ENCODE measurements around a stretch of chr10.

- PRO-cap: no peak
These were observed 1214.9 kb downstream of the XPNPEP1 start for GRCh38 chr10:108708230-108708933.

DNA sequence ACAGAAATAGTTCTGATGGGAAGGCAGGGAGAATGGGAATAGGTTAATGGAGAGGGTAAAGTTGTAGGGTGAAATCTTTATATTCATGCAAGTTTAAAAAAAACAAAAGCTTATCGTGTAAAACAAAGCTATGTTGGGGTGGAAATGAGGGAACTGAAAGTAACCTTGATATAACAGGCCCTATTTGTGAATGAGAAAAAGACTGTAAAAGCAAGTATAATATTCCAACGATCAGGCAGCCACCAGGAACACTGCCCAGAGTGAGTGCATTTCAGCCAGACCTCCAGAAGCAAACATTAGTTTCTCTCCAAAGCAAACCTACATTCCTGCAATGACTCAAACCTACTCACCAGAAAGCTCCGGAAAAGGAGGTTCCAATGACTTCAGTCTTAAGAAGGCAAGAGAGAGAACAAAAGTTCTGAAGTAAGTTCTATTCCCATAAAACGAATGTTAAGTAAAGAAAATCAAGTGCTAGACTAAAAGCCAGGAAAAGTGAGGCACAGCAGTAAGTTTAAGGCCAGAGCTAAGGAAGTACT lies 493.2 kb downstream of the XPNPEP1 start:
- PRO-cap: no peak

DNA sequence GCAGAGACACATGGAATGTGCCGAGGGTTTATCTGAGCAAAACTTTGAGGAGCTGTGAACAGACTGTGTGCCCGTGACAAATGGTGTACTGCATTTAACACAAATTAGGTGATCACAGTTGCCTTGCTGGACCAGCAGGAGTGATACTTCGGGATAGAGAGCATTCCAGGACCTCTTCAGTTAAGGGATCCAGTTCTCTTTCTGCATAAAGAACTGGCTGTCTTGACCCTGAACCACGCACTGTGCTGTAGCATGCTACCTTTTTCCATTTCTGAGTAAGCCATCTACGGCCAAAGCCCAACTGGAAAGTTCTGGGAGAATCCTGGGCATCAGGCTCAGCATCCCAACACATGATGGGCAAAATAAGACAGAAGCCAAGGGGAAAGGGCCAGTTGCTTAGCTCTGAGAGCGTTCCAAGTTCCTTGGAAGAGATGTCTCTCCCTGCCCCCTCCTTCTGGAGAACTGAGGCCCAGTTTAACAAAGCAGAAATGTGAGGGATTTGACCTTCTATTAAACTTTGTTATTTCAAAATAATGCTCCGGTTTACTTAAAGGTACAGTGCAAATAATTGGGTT lies 37.9 kb upstream of the ADD3 start:
- PRO-cap: no peak

DNA sequence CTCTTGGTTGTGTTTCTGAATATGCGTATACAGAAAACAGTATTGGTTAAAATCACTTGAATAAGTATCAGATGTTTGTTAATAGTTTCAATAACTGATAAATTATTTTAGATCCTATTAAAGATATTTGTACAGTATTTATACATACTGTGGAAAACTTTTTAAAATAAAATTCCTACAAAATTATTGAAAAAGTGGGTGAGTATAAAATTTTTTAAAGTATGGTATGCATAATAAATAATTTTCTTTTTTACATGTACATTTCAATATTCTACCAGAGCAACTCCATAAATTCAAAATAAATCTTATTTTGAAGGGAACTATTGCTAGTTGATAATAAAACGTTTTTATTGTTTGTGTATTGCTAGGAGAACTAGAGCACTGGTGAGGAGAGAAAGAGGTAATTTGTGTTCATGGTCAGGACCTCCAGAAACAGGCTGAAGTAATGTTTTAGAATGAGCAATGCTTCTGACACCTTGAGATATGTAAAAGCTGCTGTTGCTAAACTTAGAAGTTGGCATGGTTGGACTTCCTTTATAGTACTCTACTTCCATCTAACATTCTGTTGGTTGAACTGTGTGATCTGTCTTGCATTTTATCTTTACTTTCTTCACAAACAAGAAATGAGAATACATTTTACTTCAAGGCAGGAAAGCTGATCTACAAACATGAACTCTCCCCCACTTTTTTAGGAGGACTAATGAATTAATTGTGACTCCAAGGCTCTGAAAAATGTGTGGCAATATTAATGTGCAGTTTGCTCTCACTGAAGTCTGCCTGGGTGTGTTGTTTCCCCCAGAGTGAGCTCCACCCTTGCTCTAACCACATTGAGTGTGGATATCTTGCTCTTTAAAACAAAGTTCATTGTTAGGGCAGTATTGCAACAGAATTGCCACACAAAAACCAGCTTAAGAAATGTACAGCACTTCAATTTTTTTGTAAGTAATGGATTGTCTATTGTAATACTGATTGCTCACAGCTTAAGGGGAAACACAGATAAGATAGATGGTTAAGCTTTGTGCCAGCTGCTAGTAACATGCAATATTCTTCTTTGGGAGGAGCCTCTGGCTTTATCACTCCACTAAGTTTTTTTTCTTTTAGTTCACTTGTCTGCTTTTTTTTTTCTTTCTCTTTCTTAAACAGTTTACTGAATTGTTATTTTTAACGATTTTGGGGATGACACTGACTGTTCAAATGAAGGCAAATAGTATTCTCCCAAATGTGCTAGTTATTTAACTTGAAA lies 68.8 kb downstream of the ADD3 start:
- PRO-cap: unidirectional peak, minus-strand start at position 785 of the sequence

- PRO-cap: no peak
These were observed 78.7 kb downstream of the ADD3 start for GRCh38 chr10:110086561-110086811.

DNA sequence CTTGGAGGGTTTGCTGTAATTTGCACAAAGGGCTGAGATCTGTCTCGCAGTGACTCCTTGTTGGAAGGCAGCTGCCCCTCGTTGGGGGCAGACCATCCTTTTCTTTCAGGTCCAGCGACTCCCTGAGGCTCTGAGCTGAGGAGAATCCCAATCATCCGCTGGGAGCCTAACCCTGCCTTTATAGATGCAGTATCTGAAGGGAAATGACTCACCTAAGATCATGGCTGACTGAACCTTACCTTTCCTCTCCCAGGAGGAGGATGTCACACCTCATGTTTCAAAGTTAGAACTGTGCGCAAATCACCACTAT lies 36.4 kb upstream of the MXI1 start:
- PRO-cap: no peak

DNA sequence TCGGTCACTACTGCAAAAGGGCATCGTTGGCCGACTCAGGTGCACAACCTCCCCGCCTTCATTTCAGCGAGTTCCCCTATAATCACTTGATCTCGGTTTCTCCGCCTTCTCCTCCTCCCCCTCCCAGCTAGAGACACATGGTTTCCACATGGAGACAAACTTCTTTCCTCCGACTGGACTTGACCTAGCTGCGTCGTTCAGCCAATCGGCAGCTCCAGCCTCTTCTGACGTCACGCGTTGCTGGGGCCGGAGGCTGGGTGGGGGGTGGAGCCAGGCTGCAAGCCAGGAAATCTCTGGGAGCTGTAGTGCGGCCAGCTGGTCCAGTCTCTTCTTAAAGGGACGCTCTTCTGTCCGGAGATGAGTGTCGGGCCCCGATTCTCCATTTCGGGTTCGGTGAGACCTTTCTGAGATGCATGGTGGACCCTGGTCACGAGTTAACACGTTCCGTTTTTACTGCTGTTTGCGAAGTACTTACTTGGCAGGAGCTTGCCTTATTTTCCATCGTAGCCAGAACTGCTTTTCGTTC lies 3.7 kb downstream of the MXI1 start:
- PRO-cap: bidirectional peak, plus-strand start at position 285 of the sequence, minus-strand start at position 65 of the sequence

DNA sequence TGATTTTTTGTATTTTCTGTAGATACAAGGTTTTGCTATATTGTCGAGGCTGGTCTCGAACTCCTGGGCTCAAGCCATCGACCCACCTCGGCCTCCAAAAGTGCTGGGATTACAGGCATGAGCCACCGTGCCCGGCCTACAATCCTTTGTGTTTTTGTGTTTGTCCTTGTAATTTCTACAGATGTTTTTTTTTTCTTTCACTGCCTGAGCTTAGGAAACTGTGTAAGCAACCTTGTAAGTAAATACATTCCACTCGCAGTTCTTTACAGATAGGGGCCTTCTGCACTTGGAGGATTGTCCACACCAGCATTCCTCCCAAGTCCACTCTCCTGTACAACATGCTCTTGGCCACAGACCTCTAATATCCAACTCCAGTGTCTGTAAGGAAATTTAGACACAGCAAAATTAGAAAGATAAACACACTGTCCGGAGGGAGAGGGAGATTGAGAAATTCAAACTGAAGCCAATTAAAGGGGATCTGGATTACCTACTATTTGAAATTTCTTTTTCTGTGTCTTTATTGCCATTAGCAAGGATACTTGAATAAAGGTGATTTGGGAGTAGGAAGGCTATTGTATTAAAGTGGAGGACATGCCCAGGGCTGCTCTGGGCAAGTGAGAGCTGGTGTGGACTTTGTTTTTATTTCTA lies 9.6 kb downstream of the MXI1 start:
- PRO-cap: no peak

GRCh38 chr10:110225429-110226555 lies 18.4 kb downstream of the MXI1 start:
- PRO-cap: bidirectional peak, plus-strand start at chr10:110226000, minus-strand start at chr10:110225840; bidirectional peak, plus-strand start at chr10:110226211, minus-strand start at chr10:110226115; bidirectional peak, plus-strand start at chr10:110226344, minus-strand start at chr10:110226338

DNA sequence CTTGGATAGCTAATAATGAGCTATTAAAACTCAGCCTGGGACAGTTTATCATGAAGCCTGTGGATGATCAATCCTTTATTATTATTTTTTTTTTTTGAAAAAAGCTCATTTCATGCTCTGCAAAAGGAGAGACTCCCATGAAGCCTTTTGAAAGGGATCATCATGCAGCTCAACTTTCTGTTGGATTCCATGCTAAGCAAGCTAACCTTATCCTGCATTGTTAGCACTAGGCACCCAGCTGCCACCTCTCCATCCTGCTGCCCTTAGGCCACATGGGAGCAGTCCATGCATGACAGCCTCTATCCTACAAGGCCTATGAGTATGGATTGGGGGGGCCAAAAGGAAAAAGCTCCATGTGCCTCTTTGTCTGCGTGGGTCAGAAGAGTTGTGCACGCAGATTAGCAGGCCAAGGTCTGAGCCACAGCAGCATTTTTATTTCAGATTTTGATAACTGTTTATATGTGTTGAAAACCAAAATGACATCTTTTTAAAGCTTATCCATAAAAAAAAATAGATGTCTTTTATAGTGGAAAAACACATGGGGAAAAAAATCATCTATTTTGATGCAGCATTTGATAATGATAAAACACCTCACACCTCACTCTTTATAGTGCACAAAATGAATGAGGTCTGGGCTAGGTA lies 19.2 kb downstream of the SMNDC1 start:
- PRO-cap: no peak

DNA sequence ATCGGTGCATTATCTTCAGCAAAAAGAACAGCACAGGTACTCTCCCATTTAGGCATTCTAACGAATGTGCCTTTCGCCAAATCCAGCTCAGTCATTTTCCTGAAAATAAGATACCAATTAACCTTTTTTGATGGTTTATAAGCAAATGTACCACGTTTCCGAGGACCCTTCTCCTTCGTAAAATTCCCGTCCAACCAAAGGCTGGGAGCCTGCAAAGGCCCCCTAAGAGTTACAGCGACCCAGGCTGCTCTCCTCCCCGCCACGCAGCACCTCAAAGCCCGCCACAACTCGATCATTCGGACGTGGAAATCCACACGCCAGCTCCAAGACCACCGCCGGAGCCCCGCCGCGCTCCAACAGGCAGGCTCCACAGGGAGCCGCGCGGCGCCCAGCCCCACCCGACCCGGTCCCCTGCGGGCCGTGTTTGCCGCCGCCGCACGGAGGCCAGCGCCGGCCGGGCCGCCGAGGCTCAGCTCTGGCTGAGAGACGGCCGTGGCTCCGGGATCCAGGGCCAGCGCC lies 538 bp downstream of the SMNDC1 start:
- PRO-cap: no peak

GRCh38 chr10:110305461-110305665 lies 643 bp upstream of the SMNDC1 start:
- PRO-cap: no peak

GRCh38 chr10:110356354-110357231 lies 51.9 kb upstream of the SMNDC1 start:
- PRO-cap: bidirectional peak, plus-strand start at chr10:110356723, minus-strand start at chr10:110356623

GRCh38 chr10:110392655-110393469 lies 88.1 kb upstream of the SMNDC1 start:
- PRO-cap: no peak

- PRO-cap: no peak
These were observed 33.2 kb upstream of the DUSP5 start for GRCh38 chr10:110464504-110464917.

- PRO-cap: no peak
These were observed 16.5 kb upstream of the DUSP5 start for GRCh38 chr10:110481277-110481581.

DNA sequence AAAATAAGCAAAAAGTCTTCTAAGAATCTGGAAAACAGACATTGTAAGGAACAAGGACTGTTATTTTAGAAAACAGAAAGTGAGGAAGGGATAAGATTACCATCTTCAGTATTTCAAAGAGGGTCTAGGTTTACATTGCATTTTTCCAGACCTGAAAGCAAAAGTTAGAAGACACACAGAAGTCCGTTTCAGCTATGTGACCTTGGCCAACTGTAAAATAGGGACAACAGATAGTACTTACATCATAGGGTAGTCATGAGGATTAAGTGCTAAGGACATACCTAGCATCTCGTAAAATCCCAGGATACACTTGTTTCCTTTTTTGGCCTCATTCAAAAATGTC lies 6.5 kb upstream of the DUSP5 start:
- PRO-cap: no peak

DNA sequence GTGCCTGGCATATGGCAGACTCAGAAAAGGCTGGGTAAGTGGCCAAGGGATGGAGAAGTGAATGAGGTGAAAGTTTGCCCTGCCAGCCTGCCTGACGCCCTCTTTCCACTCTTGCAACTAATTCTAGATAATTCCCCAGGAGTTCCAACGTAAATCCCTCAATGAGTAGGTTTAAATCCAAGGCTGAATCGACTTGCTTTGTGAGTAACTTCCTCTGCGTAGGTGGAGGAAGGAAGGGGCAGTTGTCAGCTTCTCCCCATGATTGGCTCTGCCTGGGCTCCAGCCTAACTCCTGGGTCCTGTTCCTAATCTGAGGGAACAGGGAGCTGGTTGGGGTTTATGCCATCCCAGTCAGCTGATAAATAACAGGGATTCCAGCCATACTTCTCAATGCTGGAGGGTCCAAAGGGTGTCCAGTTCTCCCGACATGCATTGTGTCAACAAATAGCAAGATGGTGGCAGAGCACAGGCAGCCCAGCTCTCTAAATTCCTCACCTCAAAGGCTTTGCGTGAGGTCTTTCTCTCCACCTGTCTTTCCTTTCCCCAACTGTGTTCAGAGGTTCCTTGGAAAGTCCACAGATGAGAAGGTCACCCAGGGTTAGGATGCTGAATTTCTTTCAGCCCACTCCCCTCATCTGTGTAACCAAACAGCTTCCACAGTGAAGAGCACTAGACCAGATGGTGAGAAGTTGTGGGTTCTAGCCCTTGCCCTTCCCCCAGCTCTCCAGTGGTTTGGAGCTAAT lies 14.4 kb downstream of the DUSP5 start:
- PRO-cap: no peak

GRCh38 chr10:110582372-110582825 lies 14.9 kb downstream of the SMC3 start:
- PRO-cap: no peak

GRCh38 chr10:110583696-110584731 lies 16.5 kb downstream of the SMC3 start:
- PRO-cap: no peak